Non-pigmented ciliary epithelial cell (primary cell): ENCODE results near the gene MFRP.

GRCh38 chr11:119310626-119311690 lies 6.0 kb downstream of the MCAM start:
- RRBS, result no CpG with 5 or more reads among the region's 35 CpGs

GRCh38 chr11:119315074-119316173 lies 1.5 kb downstream of the MCAM start:
- RRBS, result 12% methylated on average over 4 of the region's 32 CpGs

- RRBS, result 84% methylated on average over 6 of the region's 7 CpGs
These were observed 3.0 kb upstream of the MCAM start for GRCh38 chr11:119319961-119320221.

DNA sequence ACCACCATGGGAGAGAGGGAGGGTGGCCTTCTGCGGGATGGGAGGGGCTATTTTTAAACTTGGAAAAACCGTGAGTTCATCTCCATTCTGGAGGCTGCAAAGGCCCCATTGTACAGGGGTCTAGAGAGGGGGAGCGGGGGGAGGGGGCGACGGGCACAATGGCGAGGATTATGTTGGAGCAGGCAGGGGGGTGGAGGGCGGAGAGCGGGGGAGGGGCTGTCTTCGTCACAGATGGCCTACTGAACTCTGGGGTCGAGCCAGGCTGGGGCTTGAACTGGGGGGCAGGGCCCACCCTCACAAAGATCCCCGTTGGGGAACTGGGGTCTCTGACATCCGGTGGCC lies 3.3 kb upstream of the MCAM start:
- RRBS, result no CpG with 5 or more reads among the region's 12 CpGs

- RRBS, result no CpG with 5 or more reads among the region's 24 CpGs
These were observed 2.7 kb downstream of the C1QTNF5 start for GRCh38 chr11:119337584-119338784.

DNA sequence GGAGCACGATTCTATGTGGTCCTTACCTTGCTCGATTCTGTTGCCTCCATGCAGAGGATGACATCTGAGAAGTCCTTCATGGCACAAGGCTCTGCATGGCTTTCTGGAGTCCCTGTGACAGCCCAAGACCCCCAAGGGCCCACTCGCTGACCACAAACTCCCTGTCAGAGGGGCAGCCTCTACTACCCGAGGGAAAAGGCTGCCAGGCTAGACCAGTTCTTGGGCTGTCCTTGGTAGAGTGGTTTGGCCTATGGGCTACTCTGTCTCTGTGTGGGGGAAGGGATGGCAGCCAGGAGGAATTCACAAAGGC lies at the start of gene MFRP:
Gene MFRP, minus strand, starts transcription at position 272 of the 310 bp plus-strand sequence.
- RRBS, result no CpG with 5 or more reads among the region's 4 CpGs

DNA sequence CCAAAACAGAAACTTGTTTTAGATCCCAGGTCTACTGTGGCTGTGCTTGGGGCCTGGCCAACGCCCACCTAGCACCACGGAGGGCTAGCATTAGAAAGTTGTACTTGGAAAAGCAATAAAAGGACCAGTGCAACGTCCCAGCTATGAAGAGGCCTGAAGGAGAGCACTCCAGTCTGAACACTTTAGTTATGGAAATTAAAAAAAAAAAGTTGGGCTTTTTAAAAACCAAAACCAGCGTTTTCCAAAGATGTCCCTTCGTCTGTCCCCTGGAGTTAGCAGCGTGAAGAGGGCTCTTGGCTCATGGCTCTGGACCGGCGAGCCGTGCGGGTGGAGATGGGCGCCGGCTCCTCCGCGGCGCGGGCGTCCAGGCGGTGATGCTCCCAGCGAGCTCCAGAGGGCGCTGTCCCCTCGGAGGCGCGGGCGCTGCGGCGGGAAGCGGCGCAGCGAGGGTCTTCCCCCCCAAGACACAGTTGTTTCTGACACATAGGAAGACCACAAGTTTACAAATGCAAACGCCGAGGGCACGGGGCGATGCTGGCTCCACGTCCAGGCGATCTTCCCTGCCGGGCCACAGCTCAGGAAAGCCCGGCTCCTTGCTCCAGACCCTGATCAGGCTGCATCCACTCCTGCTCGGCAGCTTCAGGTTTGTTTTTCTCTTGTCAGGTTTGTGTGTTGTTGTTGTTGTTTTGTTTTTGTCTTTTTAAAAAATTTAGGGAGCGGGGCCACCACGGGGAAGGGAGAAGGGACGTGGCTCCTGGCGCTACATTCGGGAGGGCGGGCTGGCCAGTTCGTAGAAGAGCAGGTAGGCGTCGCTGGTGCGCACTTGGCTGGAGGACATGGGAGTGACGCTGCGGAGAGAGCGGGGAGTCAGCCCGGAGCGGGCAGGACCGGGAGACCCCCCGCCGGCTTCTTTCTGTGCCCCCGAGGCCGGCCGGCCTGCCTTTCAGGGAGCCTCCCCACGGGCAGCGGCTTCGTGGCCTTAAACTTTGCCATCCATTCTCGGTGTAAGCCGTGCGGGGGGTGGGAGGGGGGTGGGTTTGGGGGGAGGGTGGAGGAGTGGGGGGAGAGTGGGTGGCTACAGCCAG lies 9.9 kb upstream of the MFRP start:
- RRBS, result no CpG with 5 or more reads among the region's 65 CpGs

GRCh38 chr11:119363332-119364435 lies 17.2 kb upstream of the MFRP start:
- RRBS, result 3% methylated on average over 38 of the region's 112 CpGs

DNA sequence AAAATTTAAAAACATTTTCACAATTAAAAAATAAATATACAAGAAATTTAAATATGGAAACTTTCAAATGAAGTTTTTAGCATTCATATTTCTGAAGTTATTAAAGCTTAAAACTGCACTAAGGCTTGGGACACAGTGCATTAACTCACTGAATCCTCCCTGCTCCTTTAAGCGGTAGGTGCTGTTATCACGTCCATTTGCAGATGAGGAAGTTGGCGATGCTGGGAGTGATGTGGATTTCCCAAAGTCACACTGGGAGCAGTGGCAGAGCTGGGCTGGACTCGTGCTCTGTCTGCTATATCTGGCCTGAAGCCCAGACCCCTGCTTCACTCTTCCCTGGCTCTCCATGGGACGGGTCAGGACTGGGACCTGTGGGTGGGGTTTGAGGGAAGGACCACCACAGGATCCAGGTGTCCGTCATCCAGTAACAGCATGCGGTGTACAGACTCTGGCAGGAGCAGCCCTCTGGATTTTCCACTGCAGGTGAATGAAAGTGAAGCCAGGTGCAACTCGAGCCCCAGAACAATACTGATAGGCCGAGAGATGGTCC lies 4.4 kb downstream of the USP2 start:
- RRBS, result no CpG with 5 or more reads among the region's 9 CpGs

- RRBS, result 100% methylated on average over 2 of the region's 26 CpGs
These were observed 37.2 kb downstream of the NECTIN1 start for GRCh38 chr11:119691546-119692413.

DNA sequence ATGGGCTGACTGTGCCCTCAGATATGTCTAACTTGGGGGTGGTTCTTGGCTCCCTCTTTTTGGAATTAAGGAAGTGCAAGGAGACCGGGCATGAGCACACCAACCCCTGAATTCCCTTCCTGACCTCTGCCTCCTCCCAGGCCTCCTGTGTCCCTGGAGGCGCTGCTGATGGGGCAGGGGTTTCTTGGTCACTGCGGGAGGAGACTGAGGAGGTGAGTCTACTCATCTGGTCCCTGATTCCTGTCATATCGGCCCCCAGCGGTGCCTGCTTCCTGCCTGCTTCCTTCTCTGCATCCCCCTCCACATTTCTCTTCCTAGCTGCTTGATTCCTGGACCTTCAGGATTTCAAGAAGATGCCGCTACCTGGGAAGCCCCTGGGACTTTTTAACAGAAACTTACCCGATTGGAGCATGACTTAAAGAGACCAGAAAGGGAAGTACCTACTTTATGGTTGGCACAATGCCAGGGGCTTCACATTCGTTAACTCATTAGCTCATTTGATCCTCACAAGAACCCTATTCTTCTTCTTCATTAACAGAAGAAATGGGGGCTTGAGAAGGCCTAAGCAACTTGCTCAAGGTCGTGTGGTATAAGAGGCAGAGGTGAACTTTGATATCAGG lies 22.5 kb upstream of the NECTIN1 start:
- RRBS, result no CpG with 5 or more reads among the region's 9 CpGs

DNA sequence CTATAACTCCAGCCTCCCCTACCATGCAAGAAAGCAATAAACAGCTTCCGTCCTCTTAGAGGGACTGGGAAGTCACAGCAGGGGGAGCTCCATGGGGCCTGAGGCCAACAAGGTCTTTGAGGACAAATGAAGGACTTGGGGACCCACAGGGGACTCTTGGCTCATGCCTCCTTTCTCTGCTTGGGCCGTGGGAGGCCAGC lies 159.2 kb upstream of the NECTIN1 start:
- RRBS, result no CpG with 5 or more reads among the region's 2 CpGs

GRCh38 chr11:119994633-119994883 lies 143.4 kb downstream of the TRIM29 start:
- RRBS, result no CpG with 5 or more reads among the region's 6 CpGs

- RRBS, result no CpG with 5 or more reads among the region's 7 CpGs
These were observed 12.2 kb downstream of the TRIM29 start for GRCh38 chr11:120125704-120126033.

DNA sequence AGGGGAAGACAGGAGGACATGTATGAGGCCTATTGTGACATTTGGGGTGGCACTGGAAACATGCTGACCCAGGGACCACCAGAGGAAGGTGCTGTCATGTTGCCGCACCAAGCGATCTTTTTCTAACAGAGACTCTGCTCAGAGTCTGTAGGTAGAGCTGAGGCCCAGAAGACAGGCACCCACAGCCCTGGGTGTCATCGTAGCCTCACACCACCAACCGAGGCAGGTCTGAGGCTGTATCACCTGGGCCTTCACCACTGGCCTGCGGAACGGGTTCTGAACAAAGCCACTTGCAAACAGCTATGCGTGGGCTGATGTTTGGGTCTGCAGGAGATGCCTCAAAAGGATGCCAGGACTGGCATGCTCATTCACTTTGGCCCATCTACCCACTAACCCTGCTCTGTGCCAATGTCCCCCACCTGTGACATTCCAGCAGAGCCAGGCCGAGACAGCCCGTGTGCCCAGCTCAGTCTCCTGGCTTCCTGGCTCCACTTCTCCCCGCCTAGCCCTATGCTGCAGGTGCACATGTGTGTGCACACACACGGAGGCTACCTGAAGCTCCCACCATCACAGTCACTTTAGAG lies 3.7 kb downstream of the TRIM29 start:
- RRBS, result no CpG with 5 or more reads among the region's 11 CpGs

DNA sequence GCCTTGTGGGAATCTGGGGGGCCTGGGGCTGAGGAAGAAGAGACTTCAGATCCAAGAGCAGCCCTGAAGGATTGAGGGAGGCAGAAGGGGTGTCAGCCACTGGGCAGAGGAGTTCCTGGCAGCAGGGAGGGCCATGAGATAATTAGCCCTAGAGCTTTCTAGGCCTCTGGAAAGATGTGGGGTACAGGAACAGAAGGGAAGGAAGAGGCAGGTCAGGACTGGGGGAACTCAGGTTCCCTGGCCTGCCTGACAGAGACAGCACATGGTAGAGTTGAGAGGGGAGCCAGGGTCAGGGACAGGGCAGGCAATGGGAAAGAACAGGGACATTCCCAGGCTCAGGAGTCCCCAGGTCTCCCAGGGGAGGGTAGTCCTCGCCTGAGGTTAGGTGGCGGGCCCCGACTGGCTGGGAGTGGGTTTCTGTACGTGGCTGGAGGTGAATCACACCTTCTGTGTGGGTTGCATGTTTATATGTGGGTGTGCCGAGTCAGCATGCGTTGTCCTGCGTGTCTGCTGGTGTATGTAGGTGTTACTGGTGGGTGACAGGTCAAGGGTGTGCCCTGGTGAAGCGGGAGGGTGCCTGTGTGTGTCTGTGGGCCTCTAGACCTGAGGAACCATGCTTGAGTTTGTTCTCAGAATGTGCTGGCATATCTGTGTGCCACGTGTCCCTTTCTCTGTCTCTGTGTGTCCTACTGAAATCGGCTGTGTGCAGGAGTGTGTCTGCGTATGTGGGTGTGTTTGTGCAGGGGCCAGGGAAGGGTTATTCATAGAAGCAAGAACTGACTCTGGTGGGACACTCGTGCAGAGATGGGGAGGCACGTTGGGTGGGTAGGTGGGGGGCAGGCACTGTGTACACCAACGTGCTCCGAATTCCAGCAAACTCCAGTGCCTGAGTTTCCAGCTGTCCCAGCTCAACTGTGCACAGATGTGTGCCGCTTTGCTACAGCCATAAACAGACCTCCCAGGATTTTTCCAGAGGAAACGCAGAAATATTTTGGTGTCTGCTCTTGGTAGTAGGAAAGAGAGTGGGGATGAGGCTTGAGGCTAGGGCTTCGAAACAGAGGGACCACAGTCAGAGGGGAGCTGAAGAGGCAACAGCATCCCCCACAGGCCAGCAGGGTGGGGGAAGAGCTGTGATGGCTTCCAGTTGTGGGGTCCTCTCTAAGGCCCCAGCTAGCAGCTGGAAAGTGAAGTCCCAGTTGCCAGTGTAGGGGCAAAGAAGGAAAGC lies 23.9 kb upstream of the OAF start:
- RRBS, result no CpG with 5 or more reads among the region's 18 CpGs

DNA sequence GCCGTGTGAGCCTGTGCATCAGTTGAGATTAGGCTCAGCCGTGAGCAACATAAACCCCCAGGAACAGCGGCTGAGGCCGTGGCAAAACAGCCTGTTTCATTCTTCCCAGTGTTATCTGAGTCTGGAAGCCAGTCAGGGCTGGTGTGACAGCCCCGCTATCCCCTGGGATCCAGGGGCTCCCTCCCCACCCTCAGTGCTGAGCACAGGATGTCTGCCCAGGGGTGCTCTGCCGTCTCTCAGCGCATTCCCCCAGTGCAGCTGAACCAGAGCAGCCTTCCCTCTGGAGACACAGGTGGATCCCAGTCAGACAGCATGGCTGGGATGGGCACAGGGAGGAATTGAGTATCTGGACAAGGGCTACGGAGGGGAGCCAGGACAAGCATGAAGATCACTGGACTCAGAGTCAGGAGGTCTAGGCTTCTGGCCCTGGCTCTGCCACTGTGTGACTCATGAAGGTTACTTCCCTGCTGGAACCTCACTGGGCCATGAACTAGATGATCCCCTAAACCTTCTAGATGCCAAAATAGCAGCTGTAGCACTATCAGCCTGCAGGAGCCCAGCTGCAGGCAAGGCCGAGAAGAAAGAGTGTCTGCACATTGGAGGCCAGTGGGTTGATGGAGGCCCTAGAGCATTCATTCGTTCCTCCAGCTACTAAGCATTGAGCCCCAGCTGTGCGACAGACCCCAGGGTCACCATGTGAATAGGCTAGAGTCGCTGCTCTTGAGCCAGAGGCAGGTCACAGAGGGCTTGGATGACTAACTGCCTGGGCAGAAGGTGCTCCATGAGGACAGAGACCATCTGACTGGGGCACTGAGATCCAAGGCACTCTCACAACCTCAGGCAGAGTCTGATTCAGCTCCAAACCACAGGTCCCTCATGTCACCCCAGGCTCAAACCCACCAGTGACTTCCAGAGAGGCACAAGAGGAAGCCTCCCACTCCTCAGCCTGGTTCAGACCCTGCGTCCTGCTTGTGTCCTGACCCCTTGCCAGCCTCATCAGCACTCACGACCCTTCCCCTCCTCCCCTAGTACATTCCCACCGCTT lies 8.8 kb downstream of the OAF start:
- RRBS, result no CpG with 5 or more reads among the region's 15 CpGs

- RRBS, result no CpG with 5 or more reads among the region's 17 CpGs
These were observed 13.2 kb upstream of the POU2F3 start for GRCh38 chr11:120226485-120227347.

DNA sequence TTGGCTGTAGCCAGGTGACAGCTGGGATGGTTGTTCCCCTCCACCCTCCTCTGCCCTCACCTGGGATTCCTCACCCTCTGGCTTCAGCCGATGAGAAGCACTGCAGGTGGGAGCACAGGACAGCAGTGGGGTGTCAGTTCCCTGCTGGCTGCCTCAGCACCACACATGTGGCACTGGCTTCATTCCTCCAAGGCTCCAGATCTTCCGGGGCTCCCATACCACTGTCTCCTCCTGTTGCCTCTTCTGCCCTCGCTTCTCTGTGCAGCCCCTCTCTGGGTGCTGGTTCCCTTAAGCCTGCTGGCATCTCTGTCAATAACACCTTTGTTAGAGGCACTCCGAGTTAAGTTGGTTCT lies 6.3 kb upstream of the POU2F3 start:
- RRBS, result no CpG with 5 or more reads among the region's 4 CpGs

GRCh38 chr11:120304872-120306076 lies 19.8 kb upstream of the TLCD5 start:
- RRBS, result no CpG with 5 or more reads among the region's 25 CpGs